Right cardiac atrium (tissue), 1 donor: ENCODE measurements around a stretch of chr3.

- PRO-cap: no peak
Observed at GRCh38 chr3:23659256-23659619, 146.5 kb upstream of the UBE2E1 start.

DNA sequence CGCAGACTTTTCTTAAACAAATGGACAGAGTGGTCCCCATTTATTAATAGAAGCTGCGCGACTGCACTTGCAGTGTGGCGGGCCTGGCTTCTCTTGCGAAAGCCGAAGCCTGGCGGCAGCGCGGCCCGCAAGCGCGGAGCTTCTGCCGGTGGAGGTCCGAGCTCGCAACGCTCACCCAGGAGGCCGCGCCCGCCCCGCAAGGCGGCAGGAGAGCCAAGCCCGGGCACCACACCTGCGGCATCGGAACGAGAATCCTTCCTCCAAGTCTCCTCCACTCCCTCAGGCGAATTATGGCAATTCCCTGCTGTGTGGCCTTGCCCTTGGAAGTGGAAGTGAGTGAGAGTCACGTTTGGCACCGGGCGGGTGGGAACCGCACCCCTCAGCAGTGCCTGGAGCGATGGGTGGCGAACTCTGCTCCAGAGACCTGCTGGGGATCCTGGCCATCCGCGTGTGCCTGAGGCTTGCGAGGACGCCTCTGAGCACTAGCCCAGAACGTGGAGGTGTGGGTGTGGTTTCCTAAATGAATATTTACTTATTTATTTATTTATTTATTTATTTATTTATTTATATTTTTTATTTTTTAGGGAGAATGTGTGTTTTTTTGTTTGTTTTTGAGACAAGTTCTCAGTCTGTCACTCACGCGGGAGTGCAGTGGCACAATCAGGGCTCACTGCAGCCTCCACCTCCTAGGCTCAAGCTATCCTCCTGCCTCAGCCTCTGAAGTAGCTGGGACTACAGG lies 133.7 kb upstream of the UBE2E1 start:
- PRO-cap: no peak

DNA sequence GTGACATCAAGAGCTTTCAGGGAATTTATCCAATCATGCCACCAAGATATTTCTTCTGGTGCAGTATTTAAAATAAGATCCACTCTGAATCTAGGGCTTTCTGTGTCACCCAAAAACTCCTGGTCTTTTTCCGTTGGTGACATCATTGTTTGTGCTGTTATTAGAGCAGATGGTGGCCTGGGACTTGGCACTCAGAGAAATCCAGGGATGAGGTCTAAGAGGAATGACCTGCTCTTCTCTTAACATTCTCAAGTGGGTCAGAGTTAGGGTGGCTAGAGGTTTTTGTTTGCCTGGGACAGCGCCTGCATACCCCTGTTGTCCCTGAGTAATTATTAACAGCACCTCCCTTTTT lies 56.9 kb upstream of the UBE2E1 start:
- PRO-cap: no peak

- PRO-cap: no peak
Observed at GRCh38 chr3:23809779-23810215, 4.0 kb downstream of the UBE2E1 start.

DNA sequence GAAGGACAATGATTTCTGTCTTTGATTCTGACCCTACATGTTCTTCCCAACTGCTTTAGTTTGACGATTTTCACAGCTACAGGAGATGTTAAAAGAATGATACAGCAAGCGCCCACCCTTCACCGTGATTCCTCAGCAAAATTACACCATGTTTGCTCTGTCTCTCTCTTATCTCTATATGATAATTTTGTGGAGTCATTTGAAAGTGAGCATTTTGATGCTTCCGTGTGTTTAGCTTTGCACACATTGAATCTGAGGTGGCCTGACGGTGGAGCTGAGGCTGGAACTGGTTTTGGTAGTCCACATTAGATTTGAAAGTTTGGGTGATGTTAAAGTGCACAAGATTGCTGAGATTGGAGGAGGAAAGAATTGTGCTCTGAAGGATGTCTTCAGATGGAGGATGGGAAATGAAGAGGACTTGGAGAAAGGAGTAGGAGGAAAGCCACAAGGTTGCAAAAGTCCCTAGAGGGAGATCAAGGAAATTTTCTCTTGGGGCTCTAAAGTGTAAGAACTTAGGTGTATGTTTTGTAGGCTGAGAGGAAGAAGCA lies 12.7 kb downstream of the UBE2E1 start:
- PRO-cap: no peak

DNA sequence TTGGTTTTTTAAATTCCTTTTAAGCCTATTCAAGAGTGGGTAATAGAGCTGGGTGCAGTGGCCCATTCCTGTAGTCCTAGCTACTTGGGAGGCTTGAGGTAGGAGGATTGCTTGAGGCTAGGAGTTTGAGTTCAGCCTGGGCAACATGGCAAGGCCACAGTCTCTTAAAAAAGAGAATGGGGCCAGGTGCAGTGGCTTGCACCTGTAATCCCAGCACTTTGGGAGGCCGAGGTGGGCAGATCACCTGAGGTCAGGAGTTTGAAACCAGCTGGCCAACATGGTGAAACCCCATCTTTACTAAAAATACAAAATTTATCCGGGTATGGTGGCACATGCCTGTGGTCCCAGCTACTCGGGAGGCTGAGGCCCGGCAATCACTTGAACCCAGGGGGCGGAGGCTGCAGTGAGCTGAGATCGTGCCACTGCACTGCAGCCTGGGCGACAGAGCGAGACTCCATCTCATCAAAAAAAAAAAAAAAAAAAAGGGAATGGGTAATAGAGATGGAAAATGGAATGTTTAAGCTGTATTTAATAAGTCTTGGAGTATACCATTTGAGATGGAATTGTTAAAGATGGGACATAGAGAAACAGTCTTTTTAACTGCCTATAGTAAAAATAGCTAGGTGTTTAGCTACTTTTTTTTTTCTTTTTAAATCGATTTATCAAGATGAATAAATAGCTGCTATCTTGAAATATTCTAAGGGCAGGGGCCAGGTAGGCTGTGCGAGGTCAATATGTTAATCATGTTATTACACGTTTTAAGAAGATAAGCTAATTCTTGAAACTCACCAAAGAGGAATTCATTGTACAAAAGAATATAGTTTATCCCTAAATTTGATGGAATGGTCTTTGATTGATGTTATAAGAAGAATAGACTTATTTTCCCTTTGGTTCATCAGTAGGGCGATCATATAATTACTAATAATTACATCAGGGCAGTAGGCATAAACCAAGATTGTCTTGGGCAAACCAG lies 40.8 kb downstream of the UBE2E1 start:
- PRO-cap: no peak

DNA sequence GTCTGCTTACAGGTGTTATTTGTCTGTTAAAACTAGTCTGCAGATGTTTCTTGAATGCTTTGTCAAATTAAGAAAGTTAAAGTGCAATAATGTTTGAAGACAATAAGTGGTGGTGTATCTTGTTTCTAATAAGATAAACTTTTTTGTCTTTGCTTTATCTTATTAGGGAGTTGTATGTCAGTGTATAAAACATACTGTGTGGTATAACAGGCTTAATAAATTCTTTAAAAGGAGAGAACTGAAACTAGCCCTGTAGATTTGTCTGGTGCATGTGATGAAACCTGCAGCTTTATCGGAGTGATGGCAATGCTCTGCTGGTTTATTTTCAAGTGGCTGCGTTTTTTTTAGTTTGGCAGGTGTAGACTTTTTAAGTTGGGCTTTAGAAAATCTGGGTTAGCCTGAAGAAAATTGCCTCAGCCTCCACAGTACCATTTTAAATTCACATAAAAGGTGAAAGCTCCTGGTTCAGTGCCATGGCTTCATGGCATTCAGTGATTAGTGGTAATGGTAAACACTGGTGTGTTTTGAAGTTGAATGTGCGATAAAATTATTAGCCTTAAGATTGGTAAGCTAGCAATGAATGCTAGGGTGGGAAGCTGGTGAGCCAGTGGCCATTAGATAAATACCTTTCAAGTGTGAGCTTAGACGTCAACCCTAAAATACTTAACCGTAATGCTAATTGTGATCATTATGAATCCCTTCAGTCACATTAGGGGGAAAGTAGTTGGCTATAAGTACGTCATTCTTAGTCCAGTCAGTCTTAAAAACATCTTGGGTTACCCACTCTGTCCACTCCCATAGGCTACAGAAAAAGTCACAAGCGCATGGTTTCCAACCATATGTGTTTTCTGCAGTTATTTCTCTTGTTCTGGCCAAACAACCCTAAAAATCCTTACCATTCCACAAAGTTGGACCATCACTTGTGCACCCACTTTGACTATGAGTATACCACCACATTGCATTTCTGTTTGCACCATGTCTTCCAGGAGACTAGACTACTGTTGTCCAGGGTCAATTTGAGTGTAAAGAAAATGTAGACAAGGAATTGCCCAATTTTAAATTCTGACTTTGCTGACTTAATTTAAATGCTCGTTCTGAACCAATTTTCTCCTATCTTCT lies 3.0 kb downstream of the RPL15 start:
- PRO-cap: no peak

DNA sequence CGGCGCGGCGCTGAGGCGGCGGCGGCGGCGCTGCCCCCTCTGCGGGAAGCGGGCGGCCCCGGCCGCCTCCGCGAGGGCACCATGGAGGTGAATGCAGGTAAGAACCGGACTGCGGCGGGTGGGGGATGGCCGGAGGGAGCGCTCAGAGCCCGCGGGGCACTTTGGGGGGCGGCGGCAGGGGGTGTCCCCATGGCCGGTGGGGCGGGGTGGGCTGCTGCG lies 321 bp downstream of the NR1D2 start:
- PRO-cap: no peak

DNA sequence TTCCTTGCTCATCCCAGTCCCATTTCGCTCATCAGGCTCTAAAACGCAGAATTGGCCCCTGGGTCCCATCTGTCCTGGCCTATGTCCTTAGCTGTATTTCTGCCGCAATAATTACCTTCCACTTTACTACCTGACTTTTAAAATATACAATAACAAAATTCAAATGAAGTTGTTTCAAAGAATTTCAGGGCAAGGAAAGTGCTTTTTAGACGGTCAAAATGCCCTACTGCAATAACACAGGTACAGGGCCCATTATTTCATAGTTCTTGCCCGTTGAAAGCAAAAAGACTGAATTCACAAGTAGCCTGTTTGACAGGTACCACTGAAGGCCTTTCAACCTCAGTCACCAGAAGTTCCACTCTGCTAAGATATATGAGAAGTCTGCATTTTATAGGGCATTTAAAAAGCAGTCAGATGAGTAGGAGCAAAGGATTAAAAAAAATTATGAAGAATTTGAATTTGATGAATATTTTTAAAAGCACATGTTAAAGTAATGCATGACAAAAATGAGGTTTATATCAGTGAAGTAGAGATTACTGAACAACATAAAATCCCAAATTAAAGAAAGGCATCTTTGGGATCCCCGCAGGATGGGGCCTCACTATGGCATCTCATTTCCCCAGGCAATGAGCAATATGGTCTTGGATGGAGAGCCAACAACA lies 160.6 kb downstream of the THRB start:
- PRO-cap: no peak

DNA sequence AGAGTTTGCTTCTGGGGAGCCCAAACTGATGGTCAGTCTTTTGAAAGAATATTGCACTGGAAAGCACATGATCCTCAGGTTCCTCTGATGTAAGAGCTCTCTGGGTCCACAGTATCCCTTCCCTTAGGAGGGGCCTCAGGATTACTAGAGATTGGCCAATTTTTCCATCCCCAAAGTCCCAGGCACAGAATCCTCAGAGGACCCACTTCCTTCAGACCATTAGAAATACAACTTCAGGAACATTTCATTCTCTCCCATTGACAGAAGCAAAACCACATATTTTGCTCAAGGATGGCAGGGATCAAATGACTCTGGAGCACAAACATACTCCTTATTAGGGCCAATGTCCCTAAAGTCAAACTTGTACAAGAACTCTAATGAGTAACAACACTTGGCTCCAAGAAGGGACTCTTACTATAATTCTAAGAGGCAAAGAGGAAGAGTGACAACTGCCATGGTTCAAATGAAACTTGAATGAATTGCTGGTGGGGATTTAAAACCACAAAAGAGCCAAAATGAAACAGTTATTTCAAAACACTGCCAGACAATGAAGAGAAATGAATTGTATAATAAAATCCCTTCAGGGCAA lies 14.4 kb downstream of the THRB start:
- PRO-cap: no peak

DNA sequence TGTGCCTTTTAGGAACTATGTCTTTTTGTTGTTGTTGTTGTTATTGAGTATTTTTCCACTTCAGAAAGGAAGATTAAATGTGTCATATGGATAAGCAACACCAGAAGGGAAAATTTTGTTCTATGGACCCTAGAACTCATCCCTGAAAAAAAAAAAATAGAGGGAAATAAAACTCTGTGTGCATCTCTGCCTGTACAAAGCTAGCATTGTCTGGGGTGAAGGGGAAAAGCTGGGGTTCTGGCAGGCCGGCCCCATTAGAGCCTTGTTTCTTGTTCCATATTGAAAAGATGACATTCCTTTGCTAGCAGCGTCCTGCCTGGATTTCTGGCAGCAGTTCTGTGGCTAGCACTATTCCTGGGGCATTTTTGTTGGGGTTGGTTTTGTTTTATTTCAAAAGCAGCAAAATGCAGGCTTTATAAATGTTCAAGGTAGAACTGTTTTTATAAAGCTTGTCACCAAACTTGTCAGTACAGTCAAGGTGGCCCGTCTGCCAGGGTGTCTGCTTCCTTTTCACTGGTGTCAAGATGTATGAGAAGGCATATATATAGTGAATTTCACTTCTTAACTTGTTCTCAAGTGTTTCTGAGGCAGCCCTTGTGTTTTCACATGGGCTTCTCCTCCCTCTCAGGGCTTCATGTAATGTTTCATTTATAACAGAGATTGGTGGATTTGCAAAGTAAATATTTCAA lies 45.2 kb downstream of the RARB start:
- PRO-cap: no peak

- PRO-cap: no peak
Observed at GRCh38 chr3:25508225-25508743, 80.2 kb downstream of the RARB start.

DNA sequence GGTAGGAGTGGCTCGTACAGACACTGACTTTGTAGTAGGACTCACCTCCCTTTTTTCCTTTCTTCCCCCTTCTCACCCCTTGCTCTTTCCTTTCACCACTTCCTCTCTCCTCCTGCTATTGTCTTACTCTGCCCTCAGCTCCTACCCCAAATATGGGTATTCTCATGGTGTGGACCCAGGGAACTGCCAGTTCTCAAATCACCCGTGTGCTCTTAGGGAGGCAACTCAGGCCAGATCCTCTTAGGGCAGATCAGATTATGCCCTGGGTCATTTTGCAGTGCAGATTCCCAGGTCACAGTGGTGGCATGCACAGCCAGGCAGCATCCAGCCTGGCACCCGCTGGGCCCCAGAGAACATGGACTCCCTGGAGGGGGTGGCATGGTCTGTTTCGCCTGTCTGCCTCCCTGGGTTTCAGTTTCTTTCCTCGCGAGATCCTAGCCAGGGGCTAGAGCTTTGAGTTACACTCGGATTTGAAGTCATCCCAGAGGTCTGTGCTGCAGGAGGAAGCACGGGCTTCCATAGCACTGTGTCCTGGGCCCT lies 96.2 kb downstream of the TOP2B start:
- PRO-cap: no peak

DNA sequence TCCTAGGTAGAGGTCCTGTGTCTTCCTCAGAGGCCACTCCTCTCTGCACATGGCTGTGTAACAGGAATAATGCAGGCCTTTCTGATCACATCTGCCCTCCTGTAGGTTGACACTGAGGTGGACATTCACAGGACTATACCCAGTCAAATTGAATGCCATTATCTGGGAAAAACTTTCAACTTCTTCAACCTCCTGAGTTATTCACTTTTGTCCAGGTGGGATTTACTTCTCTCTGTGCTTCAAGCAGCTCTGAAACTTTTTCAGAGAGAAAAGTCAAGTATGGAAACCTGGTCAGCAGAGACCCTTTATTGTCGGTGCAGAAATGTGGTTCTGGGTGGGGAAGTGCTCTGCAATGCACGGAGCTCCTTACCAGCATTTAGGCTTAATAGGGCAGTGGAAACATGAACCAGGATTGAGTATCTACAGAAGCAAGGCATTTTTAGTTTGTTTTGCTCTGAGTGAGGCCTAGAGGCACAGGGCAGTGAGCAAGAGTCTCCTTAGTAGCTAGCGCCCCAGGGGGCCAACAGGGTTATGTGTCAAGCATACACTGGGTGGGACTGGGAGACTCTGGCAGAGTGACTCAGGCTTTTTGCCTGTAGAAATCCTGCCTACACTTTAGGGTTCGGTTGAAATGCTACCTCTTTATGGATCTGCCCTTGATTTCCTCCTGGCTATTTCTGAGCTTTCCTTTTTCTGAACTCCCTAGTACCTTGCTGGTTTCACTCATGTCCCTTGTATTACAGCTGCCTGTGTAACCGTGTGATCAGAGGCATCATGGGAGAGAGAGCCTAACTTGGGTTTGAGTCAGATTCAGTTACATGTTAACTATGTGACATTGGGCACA lies 72.3 kb downstream of the TOP2B start:
- PRO-cap: no peak

DNA sequence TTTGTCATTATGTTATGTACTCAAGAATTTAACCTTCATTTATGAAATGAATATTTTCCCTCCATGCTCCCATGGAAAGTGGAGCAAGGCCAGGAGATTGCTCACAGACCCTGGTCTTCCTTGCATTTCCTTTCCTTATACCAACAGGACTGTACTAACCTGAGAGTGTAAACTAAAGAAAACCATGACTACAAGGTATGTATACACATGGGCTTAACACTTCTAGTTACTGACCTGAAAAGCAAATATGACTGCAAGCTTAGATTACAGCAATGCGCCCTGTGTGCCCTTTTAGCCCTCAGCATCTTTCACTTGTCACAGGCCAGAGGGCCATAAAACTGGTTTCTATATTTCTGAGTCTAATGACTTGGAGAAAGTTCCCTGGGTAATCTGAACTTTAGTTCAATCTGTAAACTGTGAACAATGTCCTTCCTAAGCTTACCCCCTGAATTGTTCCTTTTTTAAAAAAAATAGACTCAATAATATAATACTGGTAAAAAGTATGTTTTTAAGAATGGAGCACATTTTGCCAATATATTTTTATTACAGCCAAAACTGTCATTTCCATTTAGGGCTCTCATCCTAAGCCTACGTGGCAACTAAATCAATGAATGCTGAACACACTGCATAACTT lies 52.0 kb downstream of the NEK10 start:
- PRO-cap: no peak

GRCh38 chr3:27345399-27346655 lies 23.4 kb downstream of the NEK10 start:
- PRO-cap: unidirectional peak, minus-strand start at chr3:27346174

DNA sequence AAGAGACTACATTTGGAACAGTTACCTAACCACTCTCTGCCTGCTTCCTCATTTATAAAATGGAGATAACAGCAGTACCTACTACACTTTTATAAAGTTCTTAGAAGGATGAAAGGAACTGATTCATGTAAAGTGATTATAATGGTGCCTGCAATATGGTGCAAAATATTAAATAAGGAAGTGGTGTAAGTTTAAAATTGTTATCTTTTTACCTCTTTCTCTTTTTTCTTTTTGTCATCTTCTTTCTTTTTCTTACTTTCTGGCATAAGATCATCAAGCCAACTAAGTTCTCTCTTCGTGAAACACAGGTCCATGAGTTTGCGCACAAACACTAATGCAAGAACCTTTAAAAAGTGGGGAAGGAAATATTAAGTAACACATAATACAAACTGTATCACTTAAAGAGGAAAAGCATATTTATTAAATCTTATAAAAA lies 16.5 kb upstream of the NEK10 start:
- PRO-cap: no peak

- PRO-cap: no peak
Observed at GRCh38 chr3:27721377-27722181, 544 bp downstream of the EOMES start.

- PRO-cap: no peak
Observed at GRCh38 chr3:27726346-27726545, 4.1 kb upstream of the EOMES start.

DNA sequence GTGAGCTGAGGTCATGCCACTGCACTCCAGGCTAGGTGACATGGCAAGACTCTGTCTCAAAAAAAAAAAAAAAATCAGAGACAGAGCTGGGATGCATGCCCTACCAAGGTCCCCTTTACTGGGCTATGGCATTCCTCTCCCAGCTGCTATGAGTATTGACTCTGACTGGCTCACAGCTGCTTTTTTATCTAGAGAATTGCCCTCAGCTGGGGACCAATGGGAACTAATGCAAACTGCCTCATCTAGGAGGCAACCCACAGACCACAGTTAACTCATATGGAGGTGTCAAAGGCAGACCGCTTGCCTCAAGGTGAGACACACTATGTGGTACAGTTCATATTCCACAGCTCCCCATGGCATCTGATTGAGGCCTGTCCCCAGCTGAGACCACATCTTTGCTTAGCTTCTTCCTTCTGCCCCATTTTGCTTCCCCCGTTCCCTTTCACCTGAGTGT lies 183.5 kb upstream of the EOMES start:
- PRO-cap: no peak